Astrocyte (in vitro differentiated cells and primary cell): ENCODE measurements around a stretch of chr13.

DNA sequence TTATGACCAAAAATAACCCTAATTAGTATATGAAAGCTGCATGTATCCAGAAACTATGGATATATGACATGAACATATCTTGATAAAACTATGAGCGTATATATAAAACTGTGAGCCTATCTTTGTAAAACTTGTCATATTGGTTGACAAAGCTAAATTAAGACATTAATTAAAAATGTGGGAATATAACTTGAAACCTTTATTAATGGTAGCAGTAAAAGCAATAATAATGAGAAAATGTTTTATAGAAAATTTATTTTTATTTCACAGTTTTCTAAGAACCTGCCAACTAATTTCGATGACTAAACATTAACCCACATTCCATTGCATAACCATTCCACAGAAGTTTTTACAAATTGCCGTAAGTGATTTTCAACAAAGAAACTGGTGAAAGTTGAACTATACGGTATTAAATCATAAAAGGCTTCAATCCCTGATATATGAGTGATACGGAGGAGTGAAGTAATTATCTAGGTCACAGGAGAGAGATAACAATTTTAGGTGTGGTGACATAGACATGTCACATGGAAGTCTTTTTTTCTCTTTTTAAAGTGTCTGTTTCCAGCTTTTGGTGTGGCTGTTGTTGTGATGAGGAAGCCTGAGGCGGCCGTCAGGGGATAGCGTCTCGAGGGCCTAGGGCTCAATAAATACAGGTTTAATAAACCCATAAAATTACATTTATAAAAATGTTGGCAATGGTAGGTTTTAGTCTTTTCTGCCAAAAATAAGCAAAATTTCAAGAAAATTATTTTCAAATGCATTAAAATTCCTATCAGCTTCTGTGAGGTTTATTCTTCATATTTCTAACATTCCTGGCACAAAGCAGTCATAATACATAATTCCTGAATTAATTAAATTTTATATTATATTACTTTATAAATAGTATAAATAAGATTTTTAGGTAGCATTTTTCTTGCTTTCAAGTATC is 29.4 kb downstream of the TBC1D4 start:
- PRO-cap: no peak
- RRBS, 2 experiments: no CpG with 5 or more reads among the region's 9 CpGs

- PRO-cap: no peak
- RRBS, 2 experiments: no CpG with 5 or more reads among the region's 10 CpGs
Observed at GRCh38 chr13:75760154-75761243, 124.4 kb downstream of the LMO7 start.

- PRO-cap: no peak
- RRBS, 2 experiments: no CpG with 5 or more reads among the region's 3 CpGs
Observed at GRCh38 chr13:75806490-75806852, 170.3 kb downstream of the LMO7 start.

DNA sequence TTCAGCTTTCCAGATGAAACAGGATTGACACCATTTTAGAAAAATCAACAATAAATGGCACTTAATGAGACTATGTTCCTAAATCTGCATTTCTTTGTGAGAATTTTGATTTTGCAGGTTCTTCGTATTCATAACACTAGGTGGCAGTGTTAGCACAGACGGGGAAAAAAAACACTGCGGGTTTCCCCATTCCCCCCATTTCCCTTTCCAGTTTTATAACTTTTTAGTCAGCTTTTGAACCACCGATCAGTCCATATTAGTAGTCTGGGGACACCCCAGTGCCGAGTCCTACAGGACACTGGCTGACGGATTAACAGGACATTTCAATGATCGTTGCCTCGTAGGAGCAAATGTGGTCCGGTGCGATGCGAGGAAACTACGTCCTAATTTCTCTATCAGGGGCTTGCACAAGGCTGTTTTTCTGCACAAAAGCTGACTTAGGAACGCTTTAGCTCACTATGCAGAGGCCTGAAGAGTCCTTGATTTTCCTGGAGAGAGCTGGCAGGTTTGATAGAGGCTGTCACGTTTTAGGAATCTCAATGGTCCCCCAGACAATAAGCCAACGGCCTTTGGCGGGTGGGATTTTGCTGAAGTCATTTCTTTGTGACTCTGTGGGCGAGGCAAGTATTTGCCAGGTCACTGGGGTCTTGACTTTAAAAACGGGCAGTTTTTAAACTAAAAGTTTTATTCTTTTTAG is 234.4 kb downstream of the LMO7 start:
- PRO-cap: unidirectional peak, plus-strand start at position 133 of the sequence
- RRBS, 2 experiments: no CpG with 5 or more reads among the region's 18 CpGs

GRCh38 chr13:76014871-76015349 is 378.8 kb downstream of the LMO7 start:
- PRO-cap: unidirectional peak, minus-strand start at chr13:76015084
- RRBS, 2 experiments: no CpG with 5 or more reads among the region's 4 CpGs

DNA sequence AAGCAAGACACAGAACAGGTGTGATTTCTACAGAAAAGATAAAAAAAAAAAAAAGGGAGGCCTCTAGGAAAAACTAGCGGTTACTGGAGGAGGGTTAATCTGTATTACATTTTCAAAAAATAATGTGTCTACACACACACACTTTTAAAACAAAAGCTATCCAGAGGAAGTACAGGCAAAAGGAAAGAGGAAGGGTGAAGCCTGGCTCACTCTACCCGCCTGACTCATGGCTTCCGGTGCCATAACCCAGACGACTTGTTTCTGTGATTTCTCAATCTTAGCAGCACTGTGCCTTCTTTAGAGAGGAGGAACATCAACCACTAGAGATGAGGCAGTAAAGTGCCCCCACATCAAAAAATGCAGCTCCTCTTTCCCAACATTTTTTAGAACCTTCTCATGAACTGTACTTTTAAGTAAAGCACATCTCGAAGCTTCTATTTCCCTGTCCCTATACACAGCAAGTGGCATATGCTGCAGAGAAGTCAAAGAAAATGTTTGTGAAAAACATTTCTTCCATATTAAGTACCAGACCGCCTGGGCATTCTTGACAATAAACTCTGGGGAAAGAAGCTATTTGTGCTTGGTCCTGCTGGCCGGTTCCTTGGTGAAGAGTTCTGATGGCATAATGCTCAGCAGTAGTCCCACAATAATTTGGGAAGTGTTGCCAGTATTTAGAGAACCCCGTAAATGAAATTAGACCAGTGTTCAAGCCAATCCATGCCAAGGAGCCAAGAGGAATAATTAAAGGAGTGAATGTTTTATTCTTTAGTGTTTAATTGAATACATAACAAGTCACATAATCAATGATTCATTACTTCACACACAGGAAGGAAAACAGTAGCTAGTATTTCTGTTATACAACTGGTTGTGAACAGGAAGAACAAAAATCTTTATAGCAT is 6.5 kb downstream of the KCTD12 start:
- PRO-cap: no peak
- RRBS, 2 experiments: no CpG with 5 or more reads among the region's 8 CpGs

- PRO-cap: no peak
- RRBS, 2 experiments: no CpG with 5 or more reads among the region's 1 CpG
Observed at GRCh38 chr13:76883809-76884028, 2.5 kb downstream of the KCTD12 start.

DNA sequence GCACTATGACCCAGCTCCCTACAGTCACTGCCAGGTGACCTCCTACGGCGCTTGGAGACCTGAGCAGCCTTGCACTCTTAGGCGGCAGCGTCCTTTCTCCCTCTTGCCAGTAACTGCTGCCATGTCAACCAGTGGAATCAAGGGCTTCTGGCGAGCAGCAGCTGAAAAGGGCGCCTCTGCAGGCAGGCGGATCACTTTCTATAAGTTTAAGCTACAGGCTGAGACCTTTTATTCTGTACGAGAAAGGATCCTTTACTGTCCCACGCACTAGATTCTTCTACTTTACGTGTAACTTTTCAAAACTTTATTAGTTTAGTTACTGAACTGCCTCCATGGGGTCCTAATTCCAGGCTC is 2.0 kb downstream of the KCTD12 start:
- PRO-cap: no peak
- RRBS, 2 experiments: no CpG with 5 or more reads among the region's 10 CpGs

DNA sequence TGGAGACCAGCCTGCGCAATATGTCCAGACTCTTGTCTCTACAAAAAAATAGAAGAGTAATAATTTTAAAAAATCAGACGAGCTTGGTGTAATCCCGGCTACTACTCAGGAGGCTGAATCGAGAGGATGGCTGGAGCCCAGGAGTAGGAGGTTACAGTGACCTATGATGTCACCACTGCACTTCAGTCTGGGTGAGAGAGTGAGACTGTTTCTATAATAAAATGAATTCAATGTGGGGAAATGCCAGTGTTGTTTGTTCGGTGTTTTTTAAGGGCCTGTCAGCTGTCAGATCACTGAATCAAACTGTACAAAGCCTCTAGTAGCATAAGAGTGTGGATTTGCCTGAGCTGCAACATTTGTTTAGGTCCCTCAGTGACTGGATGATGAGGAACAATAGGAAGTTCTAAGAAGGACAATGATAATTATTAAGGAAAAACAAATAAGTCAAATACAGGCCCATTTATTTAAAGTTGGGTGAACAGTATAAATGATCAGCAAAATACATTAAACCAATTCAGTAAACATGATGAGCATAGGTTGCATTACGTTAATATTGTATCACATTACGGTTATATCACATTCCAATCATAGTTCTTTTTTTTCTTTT is 1.4 kb upstream of the FBXL3 start:
- PRO-cap: no peak
- RRBS, 2 experiments: no CpG with 5 or more reads among the region's 7 CpGs

DNA sequence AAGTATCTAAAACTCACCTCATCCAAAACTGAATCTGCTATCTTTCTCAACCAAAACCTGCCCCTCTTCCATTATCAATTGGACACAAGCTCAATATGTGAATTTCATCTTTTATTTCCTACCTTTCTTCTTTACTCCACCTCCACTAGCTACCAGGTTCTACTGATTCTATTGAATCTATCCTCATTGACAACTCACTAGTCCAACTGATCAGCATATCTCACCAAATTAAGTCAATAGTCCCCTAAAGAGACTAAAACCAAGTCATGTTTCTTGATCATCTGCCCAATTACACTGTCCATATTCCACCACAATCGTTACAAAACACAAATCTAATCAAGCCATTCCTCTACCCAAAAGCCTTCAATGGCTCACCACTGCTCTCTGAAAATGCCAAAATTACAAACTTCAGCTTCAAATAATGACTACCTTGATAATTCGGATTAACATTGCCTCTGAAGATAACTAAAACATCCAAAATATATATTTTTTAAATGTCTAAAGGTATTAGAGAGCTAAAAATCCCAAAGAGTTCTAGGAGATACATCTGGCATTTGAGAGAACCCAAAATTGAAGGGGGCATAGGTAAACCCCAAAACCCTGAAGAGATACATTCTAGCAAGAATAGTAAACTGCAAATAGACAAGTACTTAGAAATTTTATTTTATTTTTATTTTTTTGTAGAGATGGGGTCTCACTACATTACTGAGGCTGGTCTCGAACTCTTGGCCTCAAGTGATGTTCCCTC is 122.9 kb upstream of the FBXL3 start:
- PRO-cap: no peak
- RRBS, 2 experiments: no CpG with 5 or more reads among the region's 3 CpGs

DNA sequence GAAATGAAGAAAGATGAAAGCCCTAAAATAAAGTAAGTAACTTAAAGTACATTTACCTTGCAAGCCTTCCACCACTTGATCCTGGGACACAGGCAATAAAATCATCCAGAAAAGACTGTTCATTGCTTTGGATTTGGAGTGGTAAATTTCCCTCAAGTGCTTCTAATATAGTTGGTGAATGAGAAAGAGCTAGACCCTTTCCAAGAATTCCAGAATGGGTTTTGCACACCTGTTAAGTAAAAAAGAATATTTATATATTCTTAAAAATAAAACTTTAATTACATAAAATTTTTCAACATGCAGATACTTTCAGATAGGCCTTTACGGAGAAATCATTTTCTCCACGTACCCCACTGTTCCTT is 130.9 kb upstream of the FBXL3 start:
- PRO-cap: no peak
- RRBS, 2 experiments: no CpG with 5 or more reads among the region's 2 CpGs

DNA sequence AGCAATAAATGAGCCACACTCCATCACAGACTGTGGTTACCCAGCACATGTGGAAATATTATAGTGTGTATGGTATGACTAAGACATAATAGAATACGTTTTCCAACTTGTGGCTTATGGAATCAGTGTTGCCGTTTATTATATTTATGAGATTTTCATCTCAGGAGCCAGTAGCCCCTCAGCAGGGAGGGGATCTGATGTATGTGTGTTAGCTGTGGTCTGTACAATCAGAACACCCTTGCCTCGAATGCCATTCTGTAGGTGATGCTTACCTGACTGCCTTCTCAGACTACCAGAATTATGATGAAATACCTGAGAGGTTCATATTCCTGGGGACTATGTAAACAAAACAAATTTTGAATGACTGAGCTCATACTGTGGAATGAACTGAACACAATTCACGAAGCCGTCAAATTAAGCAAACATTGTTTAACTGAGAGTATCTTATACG is 1.9 kb downstream of the SCEL start:
- PRO-cap: no peak
- RRBS, 2 experiments: no CpG with 5 or more reads among the region's 6 CpGs

- PRO-cap: no peak
- RRBS, 2 experiments: 7 to 10% methylated on average over 19 of the region's 53 CpGs
Observed at GRCh38 chr13:78609032-78609981, 6.0 kb upstream of the POU4F1 start.

DNA sequence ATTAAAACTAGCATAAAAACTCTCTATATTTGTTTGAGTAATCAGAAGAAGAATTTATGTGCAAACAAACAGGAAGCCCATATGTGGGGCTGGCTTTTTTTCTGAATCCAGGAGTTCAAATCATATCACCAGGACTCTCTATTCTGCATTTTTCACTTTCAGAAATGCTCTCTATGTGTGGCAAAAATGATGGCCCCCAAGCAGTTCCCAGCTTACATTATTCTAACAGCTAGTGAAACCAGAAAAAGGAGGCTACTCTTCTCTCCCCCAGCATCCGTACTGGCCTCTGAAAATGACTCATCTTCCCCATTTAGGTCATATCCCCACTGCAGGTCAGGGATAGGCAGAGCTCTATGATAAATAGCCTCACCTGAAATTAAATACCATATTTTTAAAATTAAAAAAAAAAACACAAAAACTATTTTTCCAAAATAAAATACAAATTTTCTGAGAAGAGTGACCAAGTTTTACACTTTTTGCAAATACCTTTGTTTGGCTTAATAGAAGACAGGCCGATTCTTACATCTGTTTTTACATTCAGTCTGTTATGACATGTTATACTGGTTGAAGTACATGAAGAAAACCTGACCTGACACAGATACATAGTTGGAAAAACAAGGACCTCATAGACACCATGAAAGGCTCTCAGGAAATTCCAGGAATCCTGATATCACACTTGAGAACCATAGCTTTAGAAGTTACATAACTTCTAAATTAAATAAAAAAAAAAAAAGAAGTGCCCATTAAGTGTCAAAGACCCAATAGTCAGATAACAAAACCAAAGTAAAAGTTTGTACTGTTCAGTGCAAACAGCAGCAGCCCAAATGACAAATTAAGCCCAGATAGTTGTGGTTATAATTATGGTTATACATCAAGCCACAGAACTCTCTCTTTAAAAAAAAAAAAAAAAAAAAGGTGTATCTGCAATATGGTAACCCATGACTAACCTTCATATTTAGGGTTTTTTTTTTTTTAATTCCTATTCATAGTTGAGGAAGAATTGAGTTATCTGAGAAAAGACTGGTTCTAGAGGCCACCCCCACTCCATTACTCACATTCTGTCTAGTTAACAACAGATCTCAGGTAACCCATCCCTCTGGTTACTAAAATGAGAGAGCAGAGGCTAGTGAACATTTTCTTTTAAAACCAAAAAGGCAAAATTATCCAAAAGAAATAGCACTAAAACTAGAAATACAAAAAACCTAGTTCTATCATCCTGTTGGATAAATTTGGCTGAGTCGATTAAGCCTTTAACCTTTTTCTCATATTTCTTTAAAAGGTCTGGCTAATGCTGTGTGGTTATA is 19.9 kb downstream of the RBM26 start:
- PRO-cap: no peak
- RRBS, 2 experiments: no CpG with 5 or more reads among the region's 3 CpGs

GRCh38 chr13:79481590-79482197 is 739 bp downstream of the NDFIP2 start:
- PRO-cap: no peak
- RRBS, 2 experiments: 3 to 11% methylated on average over 1 of the region's 15 CpGs

- PRO-cap: no peak
- RRBS, 2 experiments: no CpG with 5 or more reads among the region's 2 CpGs
Observed at GRCh38 chr13:80036839-80037121, 304.1 kb downstream of the SPRY2 start.

DNA sequence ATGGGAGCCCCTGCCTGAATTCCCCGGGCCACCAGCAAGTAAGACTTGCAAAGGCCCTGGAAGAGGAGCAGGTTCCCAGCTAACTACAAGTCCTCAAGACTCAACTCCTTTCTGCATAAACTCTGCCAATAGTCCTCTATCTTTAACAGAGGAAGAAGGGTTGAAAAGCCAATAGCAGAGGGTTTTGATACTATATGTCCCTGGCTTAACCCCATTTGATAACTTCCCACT is 172.6 kb downstream of the SPRY2 start:
- PRO-cap: no peak
- RRBS, 2 experiments: no CpG with 5 or more reads among the region's 1 CpG

- PRO-cap: no peak
- RRBS, 2 experiments: no CpG with 5 or more reads among the region's 1 CpG
Observed at GRCh38 chr13:80305838-80306137, 35.1 kb downstream of the SPRY2 start.

DNA sequence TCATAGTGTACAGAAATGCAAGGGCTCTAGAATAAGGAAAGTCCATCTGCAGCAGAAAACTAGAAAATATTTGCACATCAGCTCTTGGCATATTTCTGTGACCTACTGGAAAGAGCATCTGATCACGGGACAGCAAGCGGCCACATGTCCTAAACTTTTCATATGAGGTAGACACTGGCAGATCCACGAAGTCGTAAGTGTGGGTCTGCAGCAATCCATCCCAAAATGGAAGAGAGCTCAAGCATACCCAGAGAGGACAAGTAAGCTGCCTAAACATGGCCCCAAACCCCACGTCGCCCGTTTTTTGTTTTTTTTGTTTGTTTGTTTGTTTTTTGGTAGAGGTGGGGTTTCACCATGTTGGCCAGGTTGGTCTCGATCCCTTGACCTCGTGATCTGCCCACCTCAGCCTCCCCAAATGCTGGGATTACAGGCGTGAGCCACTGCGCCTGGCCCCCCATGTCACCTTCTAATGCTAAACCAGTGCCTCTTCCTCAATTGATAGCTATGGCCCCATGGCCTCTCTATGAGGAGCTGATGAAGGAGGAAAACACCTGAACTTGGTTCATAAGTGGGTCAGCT is 49.5 kb downstream of the SLITRK5 start:
- PRO-cap: no peak
- RRBS, 2 experiments: no CpG with 5 or more reads among the region's 11 CpGs

GRCh38 chr13:91350015-91351239 is 48.0 kb upstream of the GPC5 start:
- PRO-cap: unidirectional peak, plus-strand start at chr13:91350618; unidirectional peak, plus-strand start at chr13:91350756; unidirectional peak, plus-strand start at chr13:91351072
- RRBS, 2 experiments: no CpG with 5 or more reads among the region's 7 CpGs